Urinary bladder (tissue), 3 donors: ENCODE measurements around the gene NAB1.

GRCh38 chr2:189662398-189662814 lies 1.1 kb downstream of the ASDURF start:
- PRO-cap, result no peak
- RAMPAGE, long total RNA, result no peak

DNA sequence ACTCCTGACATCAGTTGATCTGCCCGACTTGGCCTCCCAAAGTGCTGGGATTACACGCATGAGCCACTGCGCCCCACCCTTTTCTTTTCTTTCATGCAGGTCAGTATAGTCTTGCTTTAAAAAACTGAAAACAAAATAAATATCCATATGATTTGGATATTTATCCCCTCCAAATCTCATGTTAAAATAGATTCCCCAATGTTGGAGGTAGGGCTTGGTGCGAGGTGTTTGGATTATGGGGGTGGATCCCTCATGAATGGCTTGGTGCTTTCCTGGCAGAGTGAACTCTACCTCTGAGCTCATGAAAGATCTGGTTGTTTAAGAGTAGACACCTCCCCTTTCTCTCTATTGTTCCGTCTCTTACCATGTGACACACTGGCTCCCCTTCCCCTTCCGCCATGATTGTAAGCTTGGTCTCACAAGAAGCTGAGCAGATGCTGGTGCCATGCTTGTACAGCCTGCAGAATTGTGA lies 1.1 kb downstream of the ANKAR start:
- PRO-cap, result no peak
- RAMPAGE, long total RNA, result no peak

DNA sequence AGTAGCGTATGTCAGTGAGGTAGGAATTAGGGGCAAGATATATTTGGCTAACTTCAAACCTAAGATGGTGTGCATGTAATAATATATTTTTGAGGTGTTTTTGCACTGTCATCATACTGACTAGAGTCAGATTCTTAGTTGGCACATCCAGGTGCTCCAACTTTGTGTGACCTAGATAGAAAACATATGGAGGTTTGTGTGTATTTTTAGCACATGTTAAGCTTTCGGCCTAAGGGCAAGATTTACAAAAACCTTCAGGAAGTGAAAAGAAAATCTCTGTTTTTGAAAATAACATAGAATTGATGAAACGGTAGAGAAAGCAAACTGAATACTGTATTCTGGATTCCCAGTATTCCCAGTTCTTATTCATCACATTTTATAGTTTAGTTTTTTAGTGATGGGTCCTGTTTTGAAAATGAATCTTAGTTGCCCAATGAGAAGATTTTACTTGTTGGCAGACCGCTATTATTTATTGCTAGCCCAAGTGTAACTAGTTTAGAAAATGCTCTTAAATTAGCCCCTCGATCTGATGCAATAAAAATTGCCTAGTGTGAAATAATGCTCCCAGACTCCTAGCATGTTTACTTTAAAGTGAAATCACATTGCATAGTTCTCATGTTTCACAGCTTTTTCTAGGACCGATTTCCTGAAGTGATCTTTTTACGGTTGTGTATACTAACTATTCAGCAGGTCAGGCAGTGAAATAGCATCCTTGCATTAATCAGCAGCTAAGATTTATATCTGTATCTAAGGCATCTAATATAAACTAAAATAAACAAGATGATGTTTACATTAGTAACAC lies 52.2 kb downstream of the PMS1 start:
- PRO-cap, result no peak
- RAMPAGE, long total RNA, result no peak

DNA sequence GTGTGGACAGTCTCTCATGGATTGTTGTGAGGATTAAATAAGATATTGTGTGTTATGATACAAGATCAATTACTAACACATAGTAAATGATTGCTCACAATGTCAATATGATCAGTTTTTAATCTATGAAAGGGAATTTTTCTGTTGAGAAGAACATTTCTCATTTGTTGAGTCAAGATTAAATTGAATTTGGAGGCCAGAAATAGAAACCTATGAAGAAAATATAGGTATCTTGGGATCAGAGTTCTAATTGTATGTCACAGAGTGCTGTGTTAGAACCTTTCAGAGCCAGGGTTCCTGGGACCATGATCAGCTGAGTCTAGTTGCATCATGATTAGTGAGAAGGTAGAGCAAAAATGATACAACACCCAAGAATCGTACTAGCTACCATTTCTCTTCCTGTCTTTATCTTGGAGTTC lies 72.8 kb downstream of the PMS1 start:
- PRO-cap, result no peak
- RAMPAGE, long total RNA, result no peak

- PRO-cap, result no peak
- RAMPAGE, long total RNA, result no peak
These were observed 4.7 kb downstream of the C2orf88 start for GRCh38 chr2:190185208-190185866.

DNA sequence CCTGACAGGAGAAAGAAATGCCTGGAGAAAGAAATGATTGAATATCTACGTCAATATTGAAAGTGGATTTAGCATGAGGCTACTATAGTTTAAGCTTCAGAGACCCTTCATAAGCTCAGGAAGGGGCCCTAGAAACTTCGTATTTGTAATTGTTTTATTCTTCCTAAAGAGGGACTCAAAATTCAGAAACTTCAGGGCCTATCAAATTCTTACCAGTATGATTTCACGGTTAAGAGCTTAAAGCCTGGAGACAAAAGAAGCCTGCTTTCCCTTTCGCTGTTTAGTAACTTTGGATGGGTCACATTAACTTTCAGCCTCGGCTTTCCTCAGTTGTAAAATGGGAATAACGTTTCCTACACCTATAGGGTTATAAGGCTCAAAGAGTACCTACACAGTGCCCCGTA lies 1.1 kb upstream of the MFSD6 start:
- PRO-cap, result no peak
- RAMPAGE, long total RNA, result no peak

DNA sequence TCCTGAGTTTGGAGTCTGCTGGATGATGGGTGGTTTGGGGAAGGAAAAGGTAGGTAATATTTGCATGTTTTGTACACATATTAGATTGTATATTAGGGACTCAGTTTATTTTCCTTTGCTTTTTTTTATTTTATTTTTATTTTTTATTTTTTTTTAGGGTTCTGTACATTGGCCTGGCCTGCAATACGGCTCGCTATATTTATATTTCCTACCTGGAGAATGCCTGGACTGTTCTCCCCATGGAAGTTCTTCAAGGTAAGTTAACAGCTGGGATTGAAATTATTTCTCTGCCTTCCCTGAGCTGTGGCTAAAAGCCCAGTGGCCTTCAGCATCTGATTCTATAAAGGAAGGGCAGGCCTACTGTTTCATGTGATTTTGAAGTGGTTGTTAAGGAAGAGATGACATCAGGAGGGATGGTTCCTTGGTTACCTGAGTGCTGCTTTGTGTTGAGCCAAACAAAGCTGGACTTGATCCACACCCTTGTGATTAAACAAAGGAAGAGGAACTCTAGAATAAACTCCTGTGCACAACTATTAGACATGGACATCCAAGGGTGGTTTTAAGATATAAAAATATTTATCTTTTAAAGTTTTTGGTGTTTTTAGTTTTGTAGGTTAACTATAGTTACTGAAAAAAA lies 61.6 kb downstream of the MFSD6 start:
- PRO-cap, result bidirectional peak, plus-strand start at position 485 of the sequence, minus-strand start at position 340 of the sequence
- RAMPAGE, long total RNA, result no peak

DNA sequence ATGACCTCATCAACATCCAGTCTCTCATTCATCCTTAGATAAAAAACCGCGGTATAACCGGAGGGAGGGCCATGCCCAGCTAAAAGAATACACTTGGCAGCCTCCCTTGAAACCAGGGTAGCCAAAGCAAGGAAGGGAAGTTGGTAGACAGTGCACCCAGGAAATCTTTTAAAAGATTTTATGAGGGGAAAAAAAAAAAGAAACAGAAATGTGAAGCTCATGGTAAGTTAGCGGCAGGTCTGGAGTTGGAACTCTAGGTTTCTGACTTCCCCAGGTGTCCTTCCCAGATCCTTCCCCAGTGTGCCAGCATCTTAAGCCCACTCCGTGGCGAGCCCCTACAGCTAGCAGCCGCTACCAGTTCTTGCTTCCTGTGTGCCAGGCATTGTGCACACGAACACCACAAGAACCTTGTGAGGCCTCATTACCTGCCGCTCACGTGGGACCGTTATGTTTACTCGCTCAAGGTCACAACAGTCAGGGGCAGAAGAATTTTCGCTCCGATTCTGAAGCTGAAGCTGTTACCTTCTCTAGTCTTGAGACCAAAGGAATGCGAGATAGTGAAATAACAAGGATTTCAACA lies 845 bp downstream of the NEMP2 start:
- PRO-cap, result unidirectional peak, plus-strand start at position 473 of the sequence
- RAMPAGE, long total RNA, result no peak

DNA sequence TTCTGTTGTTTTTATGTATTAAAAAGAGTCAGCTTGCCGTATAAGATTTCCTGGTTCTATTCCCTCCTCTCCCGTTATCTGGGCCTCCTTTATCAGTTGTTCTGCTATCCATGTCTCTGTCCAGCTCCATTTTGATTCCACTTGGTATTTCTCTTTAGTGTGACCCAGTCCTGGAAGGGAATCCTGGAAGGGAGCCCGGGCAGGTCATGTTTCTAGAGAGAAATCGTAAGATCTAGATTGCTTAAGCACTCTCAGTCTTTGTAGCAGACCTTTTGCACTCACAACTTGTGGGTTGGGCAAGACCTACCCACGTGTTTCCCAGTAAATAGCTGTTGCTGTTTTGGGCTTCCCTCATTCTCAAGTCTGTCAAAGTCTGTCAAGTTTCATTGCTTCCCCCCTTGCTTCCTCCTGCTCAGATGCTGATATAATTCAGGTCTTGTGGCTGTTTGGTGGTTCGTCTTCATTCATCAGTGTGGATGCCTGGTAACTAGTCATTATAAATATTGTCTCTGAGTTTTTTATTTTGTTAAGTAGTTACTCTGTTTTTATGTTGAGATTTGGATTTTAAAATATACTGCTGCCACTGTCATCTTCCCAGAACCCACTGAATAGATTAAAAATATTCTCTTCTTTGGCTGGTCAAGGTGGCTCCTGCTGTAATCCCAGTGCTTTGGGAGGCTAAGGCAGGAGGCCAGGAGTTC lies 17.4 kb upstream of the NEMP2 start:
- PRO-cap, result no peak
- RAMPAGE, long total RNA, result no peak

DNA sequence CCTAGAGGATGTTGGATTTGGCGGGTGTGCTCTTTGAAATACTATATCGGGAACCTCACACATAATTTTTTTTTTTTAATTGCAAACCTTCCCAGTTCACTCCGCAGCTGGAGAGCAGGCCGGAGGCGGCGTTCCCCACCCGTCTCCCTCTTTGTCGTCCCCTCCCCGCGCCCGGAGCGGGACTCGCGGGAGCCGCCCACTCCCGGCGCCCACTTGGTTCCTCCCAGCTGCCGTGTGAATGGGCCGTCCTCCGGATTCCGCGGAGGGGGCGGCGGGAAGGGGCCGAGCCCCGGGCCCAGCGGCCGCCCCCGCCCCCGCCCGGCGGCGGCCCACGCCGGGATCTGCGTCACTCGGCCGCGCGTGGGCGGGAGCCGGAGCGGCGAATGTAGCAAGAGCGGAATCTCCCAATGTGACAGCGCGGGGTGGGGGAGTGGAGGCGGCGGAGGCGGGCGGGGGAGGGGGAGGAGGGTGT lies 297 bp upstream of the NAB1 start:
- PRO-cap, result bidirectional peak, plus-strand start outside the sequence, minus-strand start at position 156 of the sequence
- RAMPAGE, long total RNA, result no peak

DNA sequence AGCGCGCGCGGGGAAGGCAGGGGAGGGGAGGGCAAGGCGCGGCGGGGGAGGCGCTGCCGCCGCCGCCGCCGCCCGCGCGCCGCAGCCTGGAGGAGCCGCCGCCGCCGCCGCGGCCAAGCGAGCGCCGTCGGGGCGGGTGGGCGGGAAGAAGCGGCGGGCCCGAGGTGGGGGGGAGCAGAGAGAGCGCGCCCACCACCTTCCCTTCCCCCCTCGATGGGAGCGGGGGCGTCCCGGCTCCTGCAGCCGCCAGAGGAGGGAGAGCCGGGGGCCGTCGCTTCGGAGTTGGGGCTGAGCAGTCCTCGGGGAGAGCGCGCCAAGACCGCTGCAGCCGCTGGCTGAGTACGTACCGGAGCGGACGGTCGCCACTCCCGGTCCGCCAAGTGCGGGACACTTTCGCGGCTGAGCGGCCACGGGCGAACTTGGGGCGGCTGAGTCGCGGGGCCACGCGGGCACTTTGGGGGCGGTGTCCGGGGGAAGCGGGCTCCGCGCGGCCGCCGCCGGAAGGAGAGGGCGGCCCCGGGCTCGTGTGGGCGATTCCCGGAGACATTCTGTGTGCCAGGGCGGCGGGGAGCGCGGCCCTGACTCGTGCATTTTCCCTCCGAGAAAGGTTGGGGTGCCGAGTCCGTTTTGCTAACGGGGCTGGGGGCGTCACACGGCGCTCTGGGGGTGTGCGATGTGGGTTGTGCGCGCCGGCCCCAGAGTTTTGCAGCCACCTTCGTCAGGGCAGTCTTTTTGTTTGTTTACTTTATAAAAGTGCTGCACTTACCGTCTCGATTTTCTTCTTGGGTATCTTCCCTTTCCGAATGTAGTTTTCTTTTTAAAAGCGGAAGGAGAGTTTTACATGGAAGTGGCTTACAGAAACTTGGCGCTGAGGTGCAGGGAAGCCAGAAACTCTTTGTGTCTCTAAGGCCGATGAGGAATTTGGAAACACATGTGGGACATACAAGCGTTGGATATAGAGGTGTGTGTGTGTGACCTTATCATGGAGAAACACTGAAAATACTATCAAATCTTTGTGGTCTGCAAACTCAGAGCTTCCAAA lies at the start of gene NAB1:
Gene NAB1, plus strand, starts transcription at position 62 of the 1,042 bp plus-strand sequence.
- PRO-cap, result bidirectional peak, plus-strand start at position 34 of the sequence, minus-strand start outside the sequence; bidirectional peak, plus-strand start at position 551 of the sequence, minus-strand start at position 456 of the sequence
- RAMPAGE, long total RNA, result no peak

DNA sequence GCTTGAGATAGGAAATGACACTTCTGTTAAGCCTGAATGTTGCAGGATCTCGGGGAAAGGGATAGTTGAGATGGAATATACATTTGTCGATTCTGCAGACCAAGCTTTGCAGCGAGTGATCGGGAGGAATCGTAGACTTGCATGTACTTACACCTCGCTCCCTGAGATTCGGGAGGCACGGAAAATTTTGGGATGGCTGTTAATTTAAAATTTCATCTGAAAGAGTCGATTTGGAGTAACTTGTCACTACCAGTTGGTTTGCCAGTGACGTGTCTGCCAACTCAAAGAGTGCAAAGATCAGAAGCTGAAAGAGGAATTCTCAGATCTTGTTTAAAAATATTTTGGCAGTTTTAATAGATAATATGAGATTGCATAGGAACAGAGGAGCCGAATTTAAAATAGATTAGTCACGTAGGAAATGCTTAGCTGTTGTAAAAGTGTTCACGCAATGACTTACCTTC lies 1.2 kb downstream of the NAB1 start:
- PRO-cap, result no peak
- RAMPAGE, long total RNA, result no peak

DNA sequence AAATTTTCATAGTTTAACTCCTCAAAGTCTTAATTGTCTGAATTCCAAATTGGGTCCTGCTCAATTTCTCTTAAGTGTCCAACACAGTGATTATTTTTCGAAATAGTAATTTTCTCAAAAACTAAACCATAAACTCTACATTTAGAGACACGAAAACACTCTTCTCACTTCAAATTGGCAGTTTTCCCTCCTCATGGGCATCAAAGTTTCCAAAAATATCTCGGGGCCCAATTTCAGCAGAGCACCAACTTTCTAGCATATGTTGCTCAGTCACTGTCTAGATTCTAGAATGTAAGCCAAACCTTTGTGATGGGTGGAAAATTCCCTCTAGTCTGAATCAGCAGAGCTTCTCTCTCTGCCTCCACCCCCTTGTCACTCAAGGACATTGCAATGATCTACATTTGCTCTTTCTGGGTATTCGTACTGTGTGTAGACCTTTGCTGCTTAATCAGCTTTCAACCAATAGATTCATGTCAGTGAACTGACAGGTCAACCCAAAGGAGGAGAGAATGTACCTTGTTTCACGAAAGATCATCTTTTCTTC lies 38.9 kb upstream of the GLS start:
- PRO-cap, result no peak
- RAMPAGE, long total RNA, result no peak

DNA sequence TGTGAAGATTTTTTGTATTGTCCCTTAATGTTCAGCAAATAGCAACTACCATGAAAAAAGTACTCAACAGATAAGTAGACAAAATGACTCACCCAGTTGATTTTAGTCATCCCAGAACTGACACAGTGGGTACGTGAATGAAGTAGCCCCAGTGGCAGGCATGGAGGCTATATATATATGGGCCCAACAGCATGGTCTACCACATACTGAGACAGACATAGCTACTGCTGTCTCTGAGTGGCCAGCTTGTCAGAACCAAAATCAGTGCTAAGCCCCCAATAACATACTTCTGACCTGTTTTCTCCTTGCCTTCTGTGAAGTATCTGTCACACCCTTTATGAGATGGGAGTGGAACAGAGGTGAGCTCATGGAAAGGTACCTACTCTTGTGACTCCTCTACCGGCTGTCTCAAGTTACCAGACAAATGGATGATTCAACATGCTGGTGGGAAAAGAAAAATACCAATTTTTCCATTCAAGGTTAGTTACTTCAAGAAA lies 36.3 kb upstream of the GLS start:
- PRO-cap, result no peak
- RAMPAGE, long total RNA, result no peak

DNA sequence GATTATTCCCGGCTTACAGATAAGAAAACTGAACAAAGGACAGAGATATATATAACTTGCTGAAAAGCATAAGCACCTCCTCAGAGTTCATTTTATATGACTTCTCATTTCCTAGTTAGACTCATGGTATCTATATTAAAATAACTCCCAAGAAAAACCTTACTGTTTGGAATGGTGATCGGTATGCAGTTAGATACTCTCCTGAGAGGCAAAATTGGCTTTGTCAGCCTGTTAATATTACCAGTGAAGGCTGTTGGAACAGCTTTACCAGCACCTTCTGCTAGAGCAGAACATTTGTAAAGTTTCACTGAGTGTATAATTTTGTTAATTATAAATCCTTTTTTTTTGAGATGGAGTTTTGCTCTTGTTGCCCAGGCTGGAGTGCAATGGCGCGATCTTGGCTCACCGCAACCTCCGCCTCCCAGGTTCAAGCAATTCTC lies 17.7 kb downstream of the GLS start:
- PRO-cap, result no peak
- RAMPAGE, long total RNA, result no peak

DNA sequence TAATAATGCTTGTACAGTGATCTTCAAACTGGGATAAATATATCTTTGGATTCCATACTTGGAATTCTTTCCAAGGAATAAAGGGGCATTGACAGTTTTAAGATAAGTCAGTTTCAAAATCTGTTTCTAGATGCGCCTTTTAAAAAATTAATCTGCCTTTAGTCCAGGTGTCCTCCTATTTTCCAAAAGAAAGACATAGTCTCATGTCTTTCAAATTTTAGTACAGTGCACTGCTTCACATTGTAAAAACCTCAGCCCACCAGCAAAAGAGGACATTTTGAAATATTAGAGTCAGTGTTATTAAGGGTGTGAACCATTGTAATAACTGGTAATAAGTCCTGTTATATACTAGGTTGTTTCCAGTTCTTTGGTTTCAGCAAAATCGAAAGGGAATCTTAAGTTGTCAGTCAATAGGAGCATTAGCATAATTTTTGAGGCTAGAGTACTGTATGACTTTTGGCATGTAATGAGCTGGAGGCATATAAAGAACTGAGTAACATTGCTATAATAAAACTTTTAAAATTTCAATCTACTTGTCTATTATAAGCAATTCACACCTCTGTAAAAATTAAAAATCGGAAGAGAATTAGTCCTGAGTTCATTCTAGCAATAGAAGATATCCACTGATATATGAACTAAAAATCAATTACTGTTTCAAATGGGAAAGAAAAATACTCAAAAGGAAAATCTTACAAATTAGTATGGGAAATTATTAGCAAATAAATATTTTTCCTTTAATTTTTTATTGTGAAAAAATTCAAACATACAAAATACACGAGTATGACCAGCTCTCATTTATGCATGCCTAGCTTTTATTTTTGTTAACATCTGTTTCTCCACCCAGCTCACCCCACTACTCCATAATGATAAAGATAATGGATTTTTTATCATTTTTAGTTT lies 35.1 kb downstream of the GLS start:
- PRO-cap, result no peak
- RAMPAGE, long total RNA, result no peak

DNA sequence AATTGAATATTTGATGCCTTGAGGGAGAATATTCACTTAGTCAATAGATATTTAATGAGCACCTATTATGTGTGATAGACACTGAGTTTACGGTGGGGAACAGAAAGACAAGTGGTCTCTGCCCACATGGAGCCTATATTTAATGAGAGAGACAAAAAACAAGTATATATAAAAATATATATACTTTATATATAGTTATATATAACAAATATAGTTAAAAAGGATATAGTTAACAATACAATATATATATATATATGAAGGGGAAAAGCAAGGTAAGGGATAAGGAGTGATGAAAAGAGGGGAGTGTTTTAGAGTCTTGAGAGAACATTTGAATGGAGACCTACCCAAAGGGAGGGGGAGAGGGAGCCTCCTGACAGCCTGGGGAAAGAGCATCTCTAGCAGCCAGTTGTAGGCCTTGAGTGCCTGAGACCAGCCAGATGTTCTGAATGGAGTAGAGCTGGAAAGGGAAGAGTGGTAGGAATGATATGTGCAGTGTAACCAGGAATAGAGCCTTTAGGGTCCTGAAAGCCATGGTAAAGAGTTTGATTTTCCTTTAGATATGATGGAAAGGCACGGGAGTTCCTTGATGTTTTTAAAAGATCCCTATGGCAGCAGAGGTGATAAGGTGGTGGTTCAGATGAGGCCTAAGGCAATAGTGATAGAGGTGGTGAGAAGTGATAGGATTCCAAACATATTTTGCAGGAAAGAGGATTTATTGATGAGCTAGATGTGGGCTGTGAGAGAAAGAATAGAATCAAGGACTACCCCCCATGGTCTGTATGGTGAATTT lies 64.0 kb downstream of the STAT1 start:
- PRO-cap, result no peak
- RAMPAGE, long total RNA, result no peak

GRCh38 chr2:191113831-191114207 lies 37.0 kb downstream of the STAT4 start:
- PRO-cap, result no peak
- RAMPAGE, long total RNA, result no peak

GRCh38 chr2:191114227-191115045 lies 36.4 kb downstream of the STAT4 start:
- PRO-cap, result no peak
- RAMPAGE, long total RNA, result no peak

DNA sequence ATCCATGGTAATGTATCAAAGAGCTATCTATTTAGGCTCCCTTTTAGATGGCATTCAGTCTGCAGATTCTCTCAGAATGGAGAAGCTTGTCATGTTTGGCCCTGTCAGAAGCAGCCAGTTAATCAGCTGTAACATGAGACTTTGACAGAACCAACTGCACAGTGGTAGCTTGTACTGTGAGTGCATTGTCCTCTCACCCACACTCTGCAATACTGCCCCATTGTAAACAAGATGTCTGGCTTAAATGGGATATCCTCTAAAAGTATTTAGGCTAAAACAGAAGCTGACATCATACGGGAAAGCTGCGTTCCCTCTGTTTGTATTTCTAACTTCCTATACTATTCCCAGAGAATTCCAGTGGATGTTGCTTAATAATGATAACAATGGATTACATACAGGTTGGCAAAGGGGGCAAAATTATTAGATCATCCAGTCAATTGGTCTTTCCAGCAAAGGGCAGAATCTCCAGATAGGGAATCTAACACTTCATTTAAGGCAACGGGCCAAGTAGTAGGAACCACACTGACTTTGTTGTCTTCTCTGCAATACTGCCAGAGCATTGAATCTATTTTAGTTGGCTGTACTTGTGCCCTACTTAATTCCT lies 15.4 kb upstream of the STAT4 start:
- PRO-cap, result no peak
- RAMPAGE, long total RNA, result no peak